Cytotoxic T cell (primary cell): ENCODE measurements around the gene PHF3.

GRCh38 chr6:53635367-53635896, 30.1 kb downstream of the KLHL31 start:
- PRO-cap, 2 experiments, result no peak in any of the 2 experiments

- PRO-cap, 2 experiments, result no peak in any of the 2 experiments
Observed at GRCh38 chr6:53734409-53735035, 60.3 kb upstream of the LRRC1 start.

DNA sequence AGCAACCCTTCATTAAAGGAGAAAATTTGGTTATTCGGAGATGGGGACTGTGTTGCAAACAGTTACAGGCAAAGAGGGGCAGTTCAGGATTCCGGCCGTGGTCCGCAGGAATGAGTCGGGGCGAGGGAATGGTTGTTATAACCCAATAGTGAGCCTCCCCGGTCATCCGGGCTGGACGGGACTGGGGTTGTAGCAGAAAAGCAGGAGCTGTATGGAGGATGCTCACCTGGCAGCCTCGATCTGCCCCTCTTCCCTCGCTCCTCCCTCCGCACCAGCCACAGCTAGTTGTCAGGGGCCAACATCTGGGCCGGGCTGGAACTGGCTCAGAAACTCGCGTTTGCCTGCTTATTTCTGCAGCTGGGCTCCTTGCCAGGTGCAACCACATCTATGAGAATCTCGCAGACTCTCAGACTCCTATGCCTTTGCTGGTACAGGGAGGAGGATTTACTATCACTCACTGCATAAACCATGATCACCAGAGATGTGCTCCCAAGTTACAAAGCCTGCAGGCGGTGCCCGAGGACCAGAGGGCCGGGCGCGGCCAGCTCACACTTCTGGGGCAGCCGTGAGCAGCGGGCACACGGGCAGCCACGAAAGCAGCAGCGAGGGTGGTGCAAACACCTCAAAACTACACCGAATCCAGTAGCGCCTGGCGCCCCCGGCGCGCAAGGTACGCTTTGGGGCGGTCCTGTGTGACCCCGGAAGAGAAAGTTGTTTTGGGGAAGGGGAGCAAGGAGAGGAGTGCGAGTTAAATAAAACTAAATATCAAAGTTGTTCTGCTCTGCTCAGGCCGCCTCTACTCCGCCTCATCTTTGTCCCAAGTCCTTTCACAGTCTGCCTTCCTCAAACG, 633 bp upstream of the LRRC1 start:
- PRO-cap, 2 experiments, result no peak in any of the 2 experiments

- PRO-cap, 2 experiments, result no peak in any of the 2 experiments
Observed at GRCh38 chr6:53802983-53803371, 8.2 kb downstream of the LRRC1 start.

DNA sequence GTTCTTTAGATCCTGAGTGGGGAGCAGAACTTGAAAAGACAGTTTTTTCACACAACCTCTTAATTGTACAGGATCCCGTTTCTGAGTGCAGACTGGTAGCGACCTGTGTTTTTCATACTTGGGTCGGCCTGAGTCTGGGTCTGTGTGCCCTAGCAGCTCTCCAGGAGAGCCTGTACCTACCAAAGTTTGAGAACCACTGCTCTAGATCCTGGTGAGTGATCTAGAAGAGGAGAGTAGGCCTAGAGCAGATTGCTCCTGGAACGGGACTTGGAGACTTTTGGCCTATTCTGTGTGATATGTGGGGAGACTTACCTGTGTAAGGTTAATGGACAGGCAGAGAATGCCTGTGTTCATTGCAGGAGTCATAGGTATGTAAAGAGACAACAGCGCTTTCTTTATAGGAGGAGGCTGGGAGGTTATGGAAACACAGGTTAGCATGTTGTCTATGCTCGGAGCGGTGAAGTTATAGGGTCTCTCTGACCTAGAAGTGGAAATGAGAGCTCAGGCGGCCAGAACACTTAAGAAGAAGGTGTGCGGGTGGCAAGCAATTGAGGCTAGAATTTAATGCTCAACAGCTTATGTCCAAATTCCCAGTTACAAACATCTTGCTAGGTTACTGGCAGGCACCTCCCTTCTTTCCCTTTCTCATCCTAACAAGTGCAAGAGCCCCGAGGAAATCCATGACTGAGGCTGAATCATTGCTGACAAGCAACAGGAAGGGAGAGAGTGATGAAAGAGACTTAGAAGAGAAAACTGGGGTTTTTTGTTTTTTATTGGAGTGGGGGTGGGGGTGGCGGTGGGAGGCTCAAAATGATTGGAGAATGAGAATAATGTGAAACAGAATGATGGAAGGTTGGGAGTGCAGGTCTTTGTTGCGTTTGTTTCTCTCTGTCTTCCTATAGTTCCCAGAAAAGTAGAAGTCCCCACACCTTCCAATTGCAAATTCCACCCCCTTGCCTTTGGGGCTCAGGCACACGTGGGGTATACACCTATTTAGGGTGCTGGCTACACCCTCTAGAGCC, 1.1 kb downstream of the FAM83B start:
- PRO-cap, 2 experiments, result no peak in any of the 2 experiments

GRCh38 chr6:55874290-55875250, 820 bp downstream of the BMP5 start:
- PRO-cap, 2 experiments, result no peak in any of the 2 experiments

DNA sequence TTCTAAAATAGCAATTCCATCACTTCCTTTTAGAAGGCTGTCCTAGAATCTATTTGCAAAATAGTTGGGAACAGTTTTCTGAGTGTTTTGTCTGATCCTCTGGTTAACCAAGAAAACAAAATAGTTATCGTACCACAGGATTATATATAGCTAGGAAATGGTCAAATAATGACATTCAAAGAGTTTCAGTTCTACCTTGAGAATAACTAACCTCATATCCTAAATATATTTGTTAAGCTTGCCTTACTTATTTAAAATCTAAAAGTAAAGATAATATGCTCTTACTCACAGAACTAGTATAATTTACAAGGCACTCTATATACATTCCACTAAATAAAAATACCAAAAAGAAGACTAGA, 173.9 kb downstream of the COL21A1 start:
- PRO-cap, 2 experiments, result no peak in any of the 2 experiments

DNA sequence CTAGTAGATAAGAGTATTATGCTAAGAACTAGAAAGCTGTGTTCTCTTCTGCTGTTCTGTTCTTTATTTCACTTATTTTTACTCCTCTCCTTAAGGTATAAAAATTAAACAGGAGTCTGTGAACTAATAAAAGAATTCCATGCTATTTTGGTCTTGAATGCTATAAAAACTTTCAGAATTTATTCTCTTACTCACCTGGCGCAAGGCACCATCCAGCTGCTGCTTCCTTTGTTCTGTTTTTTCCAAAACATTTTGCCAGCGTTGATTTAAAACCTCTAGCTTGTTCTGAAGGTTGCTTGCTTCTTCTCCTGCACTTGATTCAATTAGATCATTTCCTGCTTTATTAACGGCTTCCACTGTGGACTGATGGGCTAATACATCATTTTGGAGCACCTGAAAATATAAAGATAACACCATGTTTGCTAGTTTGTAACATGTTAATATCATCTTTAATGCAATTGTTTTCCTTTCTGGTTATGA, 250.3 kb upstream of the COL21A1 start:
- PRO-cap, 2 experiments, result no peak in any of the 2 experiments

- PRO-cap, 2 experiments, result no peak in any of the 2 experiments
Observed at GRCh38 chr6:56506307-56506815, 259.0 kb upstream of the COL21A1 start.

- PRO-cap, 2 experiments, result no peak in any of the 2 experiments
Observed at GRCh38 chr6:56683838-56684326, 270.7 kb downstream of the DST start.

DNA sequence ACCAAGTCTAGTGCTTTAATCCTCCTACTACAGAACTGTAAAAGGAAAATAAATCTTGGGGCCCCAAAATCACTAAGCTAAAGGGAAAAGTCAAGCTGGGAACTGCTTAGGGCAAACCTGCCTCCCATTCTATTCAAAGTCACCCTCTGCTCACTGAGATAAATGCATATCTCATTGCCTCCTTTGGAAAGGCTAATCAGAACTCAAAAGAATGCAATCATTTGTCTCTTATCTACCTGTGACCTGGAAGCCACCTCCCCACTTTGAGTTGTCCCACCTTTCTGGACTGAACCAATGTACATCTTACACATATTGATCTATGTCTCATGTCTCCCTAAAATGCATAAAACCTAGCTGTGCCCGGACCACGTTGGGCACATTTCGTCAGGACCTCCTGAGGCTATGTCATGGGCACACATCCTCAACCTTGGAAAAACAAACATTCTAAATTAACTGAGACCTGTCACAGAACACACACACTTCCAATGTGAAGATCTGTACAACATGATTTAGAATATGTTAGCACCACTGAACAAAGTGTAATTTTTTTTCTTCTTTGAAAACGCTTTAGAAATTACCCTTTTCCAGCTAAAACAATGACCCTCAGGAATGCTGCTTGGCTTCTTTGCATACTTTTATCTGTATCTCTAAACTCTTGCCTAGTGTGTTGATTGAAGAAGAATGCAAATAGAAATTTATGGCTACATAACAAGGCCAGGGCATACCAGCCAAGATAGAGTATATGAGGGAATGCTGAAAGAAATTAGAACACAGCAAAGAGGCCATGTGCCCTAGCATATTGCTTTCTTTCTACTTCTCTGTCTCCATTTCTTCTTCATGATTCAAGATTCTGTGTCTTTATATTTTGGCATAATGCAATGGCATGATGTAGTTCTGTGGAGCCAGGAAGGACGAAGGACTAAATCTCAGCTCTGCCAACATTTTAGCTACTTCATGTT, 227.4 kb downstream of the DST start:
- PRO-cap, 2 experiments, result no peak in any of the 2 experiments

DNA sequence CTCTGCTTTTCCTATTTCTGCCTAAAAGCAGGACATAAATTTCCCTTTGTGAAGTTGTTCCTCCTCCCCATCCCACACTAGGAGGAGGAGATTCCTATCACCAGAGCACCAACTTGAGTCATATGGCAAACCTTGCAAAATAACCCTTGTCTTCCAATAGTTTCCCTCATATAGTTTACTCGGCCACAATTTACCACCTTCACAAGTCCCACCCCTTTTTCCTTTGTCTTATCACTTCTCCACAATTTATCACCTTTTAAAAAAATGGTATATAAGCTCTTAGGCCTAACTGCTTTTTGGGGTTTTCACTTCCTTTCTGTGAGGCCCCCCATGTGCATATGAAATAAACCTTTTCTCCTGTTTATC, 2.8 kb upstream of the RAB23 start:
- PRO-cap, 2 experiments, result no peak in any of the 2 experiments

DNA sequence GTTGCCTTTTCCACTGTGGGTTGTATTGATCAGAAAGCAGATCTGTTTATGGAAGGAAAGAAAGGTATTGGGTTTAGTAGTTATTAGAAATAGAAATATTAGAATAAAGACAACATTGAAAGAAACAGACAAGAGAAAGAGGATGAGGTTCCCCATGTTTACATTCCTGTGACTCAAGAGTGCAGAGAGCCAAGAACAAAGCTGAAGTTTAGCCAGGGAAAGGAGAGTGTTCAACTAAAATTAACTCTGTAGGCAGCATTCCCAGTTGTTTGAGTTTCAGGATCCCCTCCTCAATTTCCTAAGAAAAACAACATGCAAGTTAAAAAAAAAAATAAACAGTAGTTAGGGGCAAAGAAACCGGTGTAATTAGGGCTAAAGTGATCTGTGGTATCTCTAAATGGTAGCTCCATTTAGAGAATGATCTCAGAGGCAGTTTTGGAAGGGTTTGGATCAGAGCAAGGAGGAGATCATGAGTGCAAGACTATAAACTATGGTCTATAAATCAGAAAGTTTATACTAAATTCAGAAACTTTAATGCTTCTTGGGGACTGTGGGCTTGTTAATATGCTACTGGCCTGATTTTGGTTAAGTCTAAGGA, 30.9 kb upstream of the RAB23 start:
- PRO-cap, 2 experiments, result no peak in any of the 2 experiments

GRCh38 chr6:57423611-57424099, 106.2 kb downstream of the PRIM2 start:
- PRO-cap, 2 experiments, result no peak in any of the 2 experiments

GRCh38 chr6:63439977-63440426, 120.2 kb upstream of the LGSN start:
- PRO-cap, 2 experiments, result no peak in any of the 2 experiments

DNA sequence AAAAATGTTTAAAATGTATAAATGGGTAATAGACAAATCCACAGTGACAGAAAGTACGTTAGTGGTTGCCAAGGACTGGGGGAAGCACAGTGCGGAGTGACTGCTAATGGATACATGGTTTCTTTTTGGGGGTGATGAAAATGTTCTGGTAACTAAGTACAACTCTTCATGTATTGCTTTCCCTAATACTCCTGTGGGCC, 94.1 kb upstream of the PTP4A1 start:
- PRO-cap, 2 experiments, result no peak in any of the 2 experiments

GRCh38 chr6:63635550-63636430, at the start of gene PHF3:
Gene PHF3 (plus strand): TSS chr6:63635802.
- PRO-cap, 2 experiments, result peak in 2 of 2 experiments; most common plus-strand start chr6:63635802 (in 2); most common minus-strand start chr6:63635678 (in 1)

- PRO-cap, 2 experiments, result no peak in any of the 2 experiments
Observed at GRCh38 chr6:63636747-63637069, 1.1 kb downstream of the PHF3 start.

DNA sequence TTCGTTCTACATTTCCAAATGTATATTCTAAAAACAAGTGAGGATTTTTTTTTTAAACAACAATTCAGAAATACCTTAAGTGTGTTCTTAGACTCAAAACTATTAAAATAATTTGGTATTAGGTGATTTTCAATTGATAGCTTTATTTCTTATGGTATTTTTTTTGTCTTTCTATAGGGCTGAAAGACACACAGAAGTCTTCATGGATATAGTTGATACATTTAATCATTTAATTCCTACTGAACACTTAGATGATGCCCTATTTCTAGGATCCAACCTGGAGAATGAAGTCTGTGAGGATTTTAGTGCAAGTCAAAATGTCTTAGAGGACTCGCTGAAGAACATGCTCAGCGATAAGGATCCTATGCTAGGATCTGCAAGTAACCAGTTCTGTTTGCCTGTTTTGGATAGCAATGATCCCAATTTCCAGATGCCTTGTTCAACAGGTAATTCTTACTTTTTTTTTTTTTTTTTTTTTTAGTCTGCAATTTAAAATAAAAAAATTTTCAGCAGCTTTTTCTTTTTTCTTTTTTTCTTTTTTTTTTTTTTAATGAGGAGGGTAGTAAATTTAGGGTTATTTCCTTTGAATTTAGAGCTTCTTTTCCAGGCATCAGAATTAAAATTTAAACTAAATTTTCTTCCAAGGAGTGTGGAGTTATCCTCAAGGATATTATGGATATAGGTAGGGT, 10.9 kb downstream of the PHF3 start:
- PRO-cap, 2 experiments, result no peak in any of the 2 experiments

DNA sequence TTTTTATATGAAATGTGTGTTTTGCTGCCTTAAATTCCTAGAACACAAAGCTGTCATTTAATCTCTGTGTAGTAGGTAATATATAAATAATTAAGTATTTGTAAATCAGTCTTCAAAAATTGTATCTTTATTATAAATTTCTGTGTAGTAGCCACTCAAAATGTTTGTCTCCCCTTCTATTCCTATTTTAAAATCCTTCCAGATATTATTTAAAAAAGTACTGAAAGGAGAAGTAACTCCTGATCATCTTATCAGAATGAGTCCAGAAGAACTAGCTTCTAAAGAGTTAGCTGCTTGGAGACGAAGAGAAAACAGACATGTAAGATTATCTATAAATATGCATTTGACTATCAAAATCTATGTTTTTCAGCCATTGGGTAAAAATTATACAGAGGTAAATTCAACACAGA, 64.6 kb downstream of the PHF3 start:
- PRO-cap, 2 experiments, result no peak in any of the 2 experiments